SK-N-DZ (cell line): ENCODE measurements around a stretch of chr17.

DNA sequence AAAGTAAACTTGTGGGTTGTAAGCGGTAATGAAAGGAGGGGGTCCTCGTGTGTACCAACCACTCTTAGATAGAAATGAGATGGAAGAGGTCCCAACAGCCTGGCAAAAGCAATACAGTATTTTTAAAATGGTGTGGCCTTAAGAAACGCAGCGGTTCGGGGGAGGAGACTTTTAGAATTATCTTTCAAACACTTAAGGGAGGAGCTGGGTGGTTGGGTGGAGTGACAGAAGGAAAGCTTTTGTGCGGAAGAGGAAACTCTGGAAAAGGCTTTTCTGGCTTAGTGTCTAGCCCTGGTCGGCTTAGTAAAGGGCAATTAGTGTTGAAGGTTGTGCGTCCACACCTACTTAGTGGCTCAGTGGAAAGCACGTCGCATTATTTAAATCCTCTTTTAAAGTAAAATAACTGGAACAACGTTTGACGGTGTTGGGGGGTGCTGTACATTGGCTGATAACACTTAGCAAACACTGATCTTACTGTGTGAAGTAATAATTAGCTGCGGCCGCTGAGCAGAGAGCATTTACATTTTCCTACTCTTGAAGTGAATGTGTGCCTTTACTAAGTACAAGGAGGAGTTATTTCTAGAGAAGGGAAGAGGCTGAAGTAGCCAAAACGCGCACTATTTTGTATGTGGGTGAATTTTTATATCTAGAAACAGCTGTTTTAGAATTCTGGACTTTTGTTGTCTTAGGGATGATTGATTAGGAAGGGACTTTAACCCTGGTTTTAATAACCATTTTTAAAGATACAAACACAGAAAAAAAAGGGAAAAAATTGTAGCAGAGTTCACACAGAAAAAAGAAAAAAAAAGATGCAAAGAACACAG lies 1.1 kb downstream of the WSB1 start:
RAMPAGE:
- cytosol, long total RNA, result no peak
- nucleus, long total RNA, result no peak

RAMPAGE:
- cytosol, long total RNA, result no peak
- nucleus, long total RNA, result no peak
Observed at GRCh38 chr17:27295621-27296109, 1.8 kb downstream of the WSB1 start.

DNA sequence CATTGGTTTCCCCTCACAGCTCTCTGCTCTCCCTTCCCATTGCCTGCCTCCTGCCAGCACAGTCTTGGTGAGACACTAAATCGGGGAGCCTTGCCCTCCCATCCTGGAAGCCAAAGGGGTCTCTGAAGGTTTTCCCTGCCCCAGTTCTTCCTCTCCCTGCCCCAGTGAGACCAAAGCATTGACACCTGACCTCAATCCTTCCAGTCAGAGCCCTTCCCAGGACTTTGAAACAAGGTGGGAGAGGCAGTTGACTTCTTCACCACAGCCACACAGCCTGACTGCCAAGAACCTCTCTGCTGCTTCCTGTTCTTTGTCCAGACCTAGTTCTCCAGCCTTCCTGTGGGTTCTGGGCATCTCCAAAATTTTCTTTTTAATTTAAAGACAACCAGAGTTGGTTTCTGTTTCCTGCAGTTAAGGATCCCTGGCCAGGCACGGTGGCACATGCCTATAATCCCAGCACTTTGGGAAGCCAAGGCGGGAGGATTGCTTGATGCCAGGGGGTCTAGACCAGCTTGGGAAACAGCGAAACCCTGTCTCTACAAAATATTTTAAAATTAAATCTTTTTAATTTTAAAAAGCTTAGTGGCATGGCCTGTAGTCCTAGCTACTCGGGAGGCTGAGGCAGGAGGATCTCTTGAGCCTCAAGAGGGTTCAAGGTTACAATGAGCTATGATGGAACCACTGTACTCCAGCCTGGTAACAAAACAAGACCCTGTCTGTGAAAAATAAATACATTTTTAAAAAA lies 50.4 kb downstream of the WSB1 start:
RAMPAGE:
- cytosol, long total RNA, result no peak
- nucleus, long total RNA, result no peak

GRCh38 chr17:27457663-27458193 lies 1.5 kb downstream of the KSR1 start:
RAMPAGE:
- cytosol, long total RNA, result no peak
- nucleus, long total RNA, result no peak

RAMPAGE:
- cytosol, long total RNA, result no peak
- nucleus, long total RNA, result no peak
Observed at GRCh38 chr17:27495489-27495838, 39.2 kb downstream of the KSR1 start.

DNA sequence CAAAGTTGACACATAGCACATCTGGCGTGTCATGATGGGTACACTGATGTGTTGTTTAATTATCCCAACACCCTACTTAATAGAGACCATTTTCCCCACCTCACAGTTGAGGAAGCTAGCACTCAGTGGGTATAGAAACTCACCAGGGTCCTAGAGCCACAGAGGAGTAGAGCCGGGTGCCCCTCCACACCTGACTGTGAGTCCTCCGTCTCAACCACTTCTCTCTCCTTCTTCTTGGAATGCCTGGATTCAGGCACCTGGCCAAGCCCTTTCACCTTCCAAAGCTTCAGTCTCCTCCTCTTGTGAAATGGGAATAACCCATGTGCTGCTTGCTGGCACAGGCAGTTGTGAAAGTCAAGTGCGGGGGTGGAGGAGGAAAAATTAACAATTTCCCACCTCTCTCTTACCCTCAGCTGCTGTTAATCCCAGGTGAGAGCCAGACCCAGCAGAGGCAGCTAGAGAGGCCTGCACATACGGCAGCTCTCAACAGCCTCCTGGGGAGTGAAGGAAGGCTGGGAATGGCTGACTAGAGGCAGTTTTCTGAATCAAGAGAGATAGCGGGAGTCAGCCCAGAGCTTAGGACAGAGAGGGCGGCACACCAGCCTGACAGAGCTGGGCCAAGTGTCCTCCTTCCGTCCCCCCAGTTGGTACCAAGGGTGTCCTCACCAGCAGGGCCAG lies 78.0 kb upstream of the LGALS9 start:
RAMPAGE:
- cytosol, long total RNA, result no peak
- nucleus, long total RNA, result no peak

GRCh38 chr17:27571604-27572294 lies 59.2 kb upstream of the LGALS9 start:
RAMPAGE:
- cytosol, long total RNA, result no peak
- nucleus, long total RNA, result no peak

GRCh38 chr17:27577086-27577850 lies 53.7 kb upstream of the LGALS9 start:
RAMPAGE:
- cytosol, long total RNA, result no peak
- nucleus, long total RNA, result start-site peak on the plus strand at chr17:27577224-27577543, 5 and 8 reads in 2 replicates

RAMPAGE:
- cytosol, long total RNA, result no peak
- nucleus, long total RNA, result no peak
Observed at GRCh38 chr17:28041540-28042258, 778 bp upstream of the NLK start.

RAMPAGE:
- cytosol, long total RNA, result no peak
- nucleus, long total RNA, result no peak
Observed at GRCh38 chr17:28046383-28046799, 3.9 kb downstream of the NLK start.

RAMPAGE:
- cytosol, long total RNA, result no peak
- nucleus, long total RNA, result no peak
Observed at GRCh38 chr17:28094239-28094837, 51.9 kb downstream of the NLK start.

GRCh38 chr17:28408029-28408706 lies 2.2 kb upstream of the SLC46A1 start:
RAMPAGE:
- cytosol, long total RNA, result no peak
- nucleus, long total RNA, result no peak

DNA sequence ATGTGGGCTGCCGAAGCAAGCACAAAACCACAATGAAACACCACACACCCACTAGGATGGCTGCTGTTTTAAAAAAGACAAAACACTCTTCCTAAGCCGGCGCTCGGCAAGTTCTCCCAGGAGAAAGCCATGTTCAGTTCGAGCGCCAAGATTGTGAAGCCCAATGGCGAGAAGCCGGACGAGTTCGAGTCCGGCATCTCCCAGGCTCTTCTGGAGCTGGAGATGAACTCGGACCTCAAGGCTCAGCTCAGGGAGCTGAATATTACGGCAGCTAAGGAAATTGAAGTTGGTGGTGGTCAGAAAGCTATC lies 5.8 kb upstream of the SLC13A2 start:
RAMPAGE:
- cytosol, long total RNA, result start-site peak on the plus strand centred at position 89 of the sequence, 8 bp wide, 155 and 179 reads in 2 replicates
- nucleus, long total RNA, result no peak

GRCh38 chr17:28470547-28471280 lies 2.7 kb upstream of the SLC13A2 start:
RAMPAGE:
- cytosol, long total RNA, result no peak
- nucleus, long total RNA, result no peak

RAMPAGE:
- cytosol, long total RNA, result no peak
- nucleus, long total RNA, result no peak
Observed at GRCh38 chr17:28673761-28674142, 11.7 kb downstream of the SUPT6H start.

DNA sequence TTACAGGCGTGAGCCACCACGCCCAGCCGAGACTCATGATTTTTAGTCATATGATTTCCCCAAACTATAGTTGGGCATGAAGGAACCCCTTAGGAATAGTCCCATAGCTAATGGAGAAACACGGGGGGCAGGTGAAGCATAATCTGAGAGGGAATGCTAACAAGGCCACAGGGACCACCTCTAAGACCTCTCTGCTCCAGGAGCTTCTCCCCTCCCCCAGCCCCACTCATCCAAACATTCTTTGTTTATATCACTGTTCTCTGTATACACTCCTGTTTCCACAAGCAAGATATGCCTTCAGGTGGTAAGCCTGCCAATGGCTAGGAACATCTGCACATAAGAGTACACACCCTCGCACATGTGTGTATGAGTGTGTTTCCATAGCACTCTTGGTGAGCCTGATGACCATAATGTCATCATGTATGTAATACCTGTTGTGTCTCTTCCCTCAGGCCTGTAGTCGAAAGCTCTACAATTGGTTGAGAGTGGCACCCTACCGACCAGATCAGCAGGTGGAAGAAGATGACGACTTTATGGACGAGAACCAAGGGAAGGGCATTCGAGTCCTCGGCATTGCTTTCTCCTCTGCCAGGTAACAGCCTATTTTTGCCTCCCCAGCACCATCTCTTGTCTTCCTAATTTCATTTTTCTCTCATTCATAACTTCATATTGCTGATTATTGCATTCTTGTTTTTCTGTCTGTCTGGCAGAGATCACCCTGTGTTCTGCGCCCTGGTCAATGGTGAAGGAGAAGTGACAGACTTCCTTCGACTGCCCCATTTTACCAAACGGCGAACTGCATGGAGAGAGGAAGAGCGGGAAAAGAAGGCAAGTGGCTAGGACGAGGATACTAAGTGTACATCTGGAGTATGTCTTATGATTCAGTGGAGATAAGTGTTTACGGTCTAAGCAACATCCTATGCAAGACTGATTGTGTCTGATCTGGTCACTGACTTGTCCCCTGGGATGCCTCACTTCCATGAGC lies 22.4 kb downstream of the SUPT6H start:
RAMPAGE:
- cytosol, long total RNA, result no peak
- nucleus, long total RNA, result no peak

GRCh38 chr17:28724485-28724879 lies 1.6 kb downstream of the TLCD1 start:
RAMPAGE:
- cytosol, long total RNA, result no peak
- nucleus, long total RNA, result no peak

DNA sequence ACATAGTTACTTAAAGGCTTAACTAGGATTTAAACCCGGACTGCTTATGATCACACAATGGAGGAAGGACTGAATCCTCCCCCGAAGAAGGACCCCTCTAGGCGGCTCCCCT lies 791 bp downstream of the TRAF4 start:
RAMPAGE:
- cytosol, long total RNA, result no peak
- nucleus, long total RNA, result no peak

DNA sequence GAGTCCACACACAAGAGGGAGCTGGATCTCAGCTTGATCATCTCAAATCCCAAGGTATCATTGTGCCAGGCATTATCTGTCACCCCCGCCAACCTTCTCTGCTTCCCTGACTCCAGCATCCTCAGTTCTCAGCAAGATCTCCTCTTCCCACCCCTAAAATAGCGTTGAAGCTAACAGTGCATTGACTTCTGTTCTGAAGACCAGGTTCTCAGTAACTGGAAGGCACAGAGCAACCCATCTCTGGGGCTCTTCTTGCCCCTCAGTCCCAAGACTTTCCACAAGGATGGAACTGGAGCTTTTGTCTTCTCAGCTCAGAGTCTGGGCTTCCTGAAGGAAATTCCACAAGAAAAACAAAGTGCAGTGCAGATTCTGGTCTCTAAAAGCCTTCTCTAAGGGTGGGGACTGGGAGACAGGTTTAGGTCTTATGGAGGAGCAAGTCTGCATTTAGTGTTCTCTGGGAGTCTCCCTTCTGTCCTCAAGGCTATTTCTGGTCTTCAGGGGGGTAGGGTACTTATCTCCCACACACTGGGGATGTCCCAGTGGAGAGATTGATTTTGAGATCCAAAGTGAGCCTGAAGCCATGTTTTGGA lies 1.5 kb downstream of the FLOT2 start:
RAMPAGE:
- cytosol, long total RNA, result no peak
- nucleus, long total RNA, result no peak

GRCh38 chr17:28903293-28903486 lies 311 bp upstream of the DHRS13 start:
RAMPAGE:
- cytosol, long total RNA, result no peak
- nucleus, long total RNA, result no peak